ENCODE results near the gene PPDPF.

DNA sequence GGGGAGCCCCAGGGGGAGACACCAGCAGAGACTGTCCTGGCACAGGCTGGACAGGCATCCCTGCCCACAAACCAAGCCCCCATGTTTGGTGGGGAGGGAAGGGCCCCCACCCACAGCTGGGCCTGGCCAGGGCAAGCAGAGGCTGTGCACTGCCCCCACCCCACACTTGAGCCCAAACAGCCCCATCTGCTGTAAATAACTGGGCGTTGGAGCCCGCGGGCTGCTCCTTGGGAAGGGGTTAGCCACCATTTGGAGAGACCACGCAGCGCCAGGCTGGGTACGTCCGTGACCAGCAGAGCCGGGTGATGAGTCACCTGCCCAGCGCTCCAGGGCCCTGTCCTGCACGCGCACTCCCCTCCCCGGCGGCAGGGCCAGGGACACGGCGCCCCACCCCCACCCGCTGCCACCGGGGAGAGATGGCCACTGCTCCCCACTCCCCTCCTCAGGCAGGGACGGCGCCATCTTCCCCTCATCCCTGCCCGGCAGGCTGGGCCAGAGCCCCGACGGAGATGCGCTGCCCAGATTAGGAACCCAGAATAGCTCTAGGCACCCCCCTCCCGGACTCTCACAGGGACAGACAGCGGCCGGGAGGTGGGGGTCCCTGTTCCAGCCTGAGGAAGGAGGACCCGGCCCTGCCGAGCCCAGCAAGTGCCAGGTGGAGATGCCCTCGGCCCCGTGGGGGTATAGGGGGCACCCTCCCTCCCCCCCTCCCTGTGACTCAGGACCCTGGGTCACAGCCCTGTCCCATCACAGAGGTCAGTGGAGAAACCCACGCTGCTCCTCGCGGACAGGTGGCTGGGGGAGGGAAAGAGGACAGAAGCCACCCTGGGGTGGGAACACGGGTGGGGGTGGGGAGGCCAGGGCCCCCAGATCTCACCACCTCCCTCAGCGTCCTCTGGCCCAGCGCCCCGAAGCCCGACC is 754 bp downstream of the EEF1A2 start:
- RRBS: 3% methylated on average over 18 of the region's 38 CpGs

DNA sequence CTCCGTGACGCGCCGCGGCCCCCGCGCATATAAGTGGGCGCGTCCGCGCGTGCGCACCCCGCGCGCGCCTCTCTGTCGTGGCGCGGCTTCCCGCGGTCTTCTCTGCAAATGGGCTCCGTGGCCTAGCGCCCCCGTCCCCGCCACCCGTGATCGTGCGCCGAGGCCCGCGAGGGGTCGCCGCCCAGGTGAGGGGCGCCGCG is at the start of gene PPDPF:
Gene PPDPF, plus strand, starts transcription at position 56 of the 200 bp plus-strand sequence.
- RRBS: no CpG with 5 or more reads among the region's 37 CpGs

DNA sequence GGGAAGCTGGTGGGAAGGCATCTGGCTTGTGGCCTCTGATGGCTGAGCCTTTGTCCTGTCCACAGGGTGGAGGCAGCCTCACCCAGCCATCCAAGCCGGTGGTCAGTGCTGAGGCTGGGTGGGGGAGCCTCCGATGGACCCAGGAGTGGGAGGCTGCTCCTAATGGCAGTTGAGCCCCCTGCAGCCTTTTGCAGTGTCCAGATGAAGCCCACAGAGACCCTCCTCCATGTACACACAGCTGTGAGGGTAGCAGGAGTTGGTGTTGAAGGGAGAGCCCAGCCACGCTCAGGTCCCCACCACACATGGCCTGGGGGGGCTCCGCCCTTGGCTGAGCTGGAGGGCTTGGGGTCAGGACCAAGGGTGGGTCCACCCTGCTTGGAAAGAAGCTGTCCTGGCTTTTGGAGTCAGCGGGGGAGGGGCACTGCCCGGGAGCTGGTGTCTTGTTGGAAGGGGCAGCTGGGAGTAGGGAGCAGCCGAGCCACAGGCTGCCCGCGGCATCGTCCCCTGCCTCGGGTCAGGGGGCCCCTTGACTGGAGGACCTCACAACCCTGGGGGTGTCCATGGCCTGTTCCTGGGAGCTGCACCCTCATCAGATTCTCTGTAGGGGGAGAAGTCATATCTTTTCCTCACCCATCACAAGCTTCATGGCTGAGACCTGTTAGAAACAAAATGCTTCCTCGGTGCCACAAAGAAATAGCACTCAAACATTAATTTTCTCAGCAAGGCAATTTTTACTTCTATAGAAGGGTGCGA is 2.7 kb downstream of the PPDPF start:
- RRBS: no CpG with 5 or more reads among the region's 13 CpGs

DNA sequence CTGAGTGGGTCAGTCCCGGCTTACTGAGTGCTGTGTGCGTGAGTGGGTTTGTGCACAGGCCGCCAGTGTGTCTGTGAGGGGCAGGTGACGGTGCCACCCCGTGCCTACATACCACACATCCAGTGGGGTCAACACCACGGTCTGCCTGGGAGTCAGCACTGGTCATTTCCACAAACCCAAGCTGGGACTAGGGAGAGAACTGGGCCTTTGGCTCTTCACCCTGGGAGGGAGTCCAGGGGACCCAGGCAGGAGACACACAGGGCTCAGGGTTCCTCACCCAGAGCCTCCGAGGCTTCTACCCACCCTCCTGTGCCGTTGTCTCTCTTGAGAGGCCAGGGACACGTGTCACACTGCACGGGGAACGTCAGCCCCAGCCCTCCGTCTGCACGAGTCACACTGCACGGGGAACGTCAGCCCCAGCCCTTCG is 3.0 kb upstream of the PTK6 start:
- RRBS: no CpG with 5 or more reads among the region's 16 CpGs

GRCh38 chr20:63554328-63555080 is 545 bp downstream of the FNDC11 start:
- RRBS: 67% methylated on average over 8 of the region's 27 CpGs

DNA sequence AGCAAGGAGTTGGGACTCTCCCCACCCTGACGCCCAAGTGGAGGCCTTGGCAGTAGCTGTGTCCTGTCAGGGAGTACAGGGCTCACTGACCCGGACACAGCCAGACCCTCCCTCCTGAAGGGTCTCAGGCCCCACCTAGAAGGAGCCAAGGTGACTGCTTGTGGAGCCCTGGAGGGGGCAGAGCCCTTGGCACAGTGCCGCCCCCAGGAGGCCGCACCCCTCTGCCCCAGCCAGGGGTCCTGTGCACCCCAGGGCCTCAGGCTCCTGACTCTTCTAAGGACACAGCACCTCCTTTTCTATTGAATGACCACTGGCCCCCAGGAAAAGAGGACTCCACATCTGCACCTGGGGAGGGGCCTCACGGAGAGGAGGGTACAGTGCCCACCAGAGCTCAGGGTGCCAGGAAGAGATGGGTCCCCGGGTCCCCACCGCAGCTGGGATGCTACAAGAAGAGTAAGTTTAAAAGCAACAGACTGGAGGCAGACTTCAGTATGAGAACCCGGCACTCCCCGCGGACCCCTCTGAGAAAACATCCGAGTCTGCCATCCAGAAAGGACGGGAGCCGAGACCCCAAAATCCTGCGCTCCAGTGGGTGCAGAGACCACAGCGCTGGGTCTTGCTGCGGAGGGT is 567 bp downstream of the HELZ2 start:
- RRBS: 7% methylated on average over 3 of the region's 16 CpGs

- RRBS: no CpG with 5 or more reads among the region's 20 CpGs
These were observed 14.5 kb downstream of the GMEB2 start for GRCh38 chr20:63612258-63612876.

DNA sequence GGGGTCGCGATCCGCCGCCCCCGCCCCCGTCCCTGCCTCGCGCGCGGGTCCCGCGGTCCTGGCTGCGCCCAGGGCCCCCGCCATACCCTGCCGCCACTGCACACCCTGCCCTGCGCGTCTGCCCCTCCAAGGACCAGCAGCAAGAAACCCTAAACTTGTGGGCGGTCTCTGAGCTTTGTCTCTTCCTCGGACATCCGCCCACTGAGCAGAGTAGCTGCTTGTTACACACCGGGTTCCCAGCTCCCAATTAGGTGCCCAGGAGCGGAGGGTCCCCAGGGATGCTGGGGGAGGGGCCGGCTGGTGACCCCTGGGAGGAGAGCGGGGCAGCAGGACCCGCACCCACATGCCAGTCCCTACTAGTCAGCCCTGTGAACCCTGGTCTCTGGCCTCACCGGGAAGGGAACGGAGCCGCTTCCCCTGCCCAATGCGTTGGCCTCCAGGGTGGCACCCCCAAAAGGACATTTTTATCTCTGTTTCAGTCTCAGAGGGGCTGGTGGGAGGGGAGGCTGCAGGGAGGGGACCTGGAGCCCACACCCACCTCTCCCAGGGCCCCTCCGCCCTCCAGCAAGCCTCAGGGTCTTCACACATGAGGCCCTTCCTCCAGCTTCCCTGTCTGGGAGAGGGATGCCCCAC is 10.6 kb downstream of the STMN3 start:
- RRBS: 15% methylated on average over 5 of the region's 30 CpGs

GRCh38 chr20:63689398-63690683 is 6.6 kb upstream of the TNFRSF6B start:
- RRBS: 96% methylated on average over 11 of the region's 68 CpGs

GRCh38 chr20:63706020-63707194 is 1.4 kb downstream of the ARFRP1 start:
- RRBS: no CpG with 5 or more reads among the region's 34 CpGs

DNA sequence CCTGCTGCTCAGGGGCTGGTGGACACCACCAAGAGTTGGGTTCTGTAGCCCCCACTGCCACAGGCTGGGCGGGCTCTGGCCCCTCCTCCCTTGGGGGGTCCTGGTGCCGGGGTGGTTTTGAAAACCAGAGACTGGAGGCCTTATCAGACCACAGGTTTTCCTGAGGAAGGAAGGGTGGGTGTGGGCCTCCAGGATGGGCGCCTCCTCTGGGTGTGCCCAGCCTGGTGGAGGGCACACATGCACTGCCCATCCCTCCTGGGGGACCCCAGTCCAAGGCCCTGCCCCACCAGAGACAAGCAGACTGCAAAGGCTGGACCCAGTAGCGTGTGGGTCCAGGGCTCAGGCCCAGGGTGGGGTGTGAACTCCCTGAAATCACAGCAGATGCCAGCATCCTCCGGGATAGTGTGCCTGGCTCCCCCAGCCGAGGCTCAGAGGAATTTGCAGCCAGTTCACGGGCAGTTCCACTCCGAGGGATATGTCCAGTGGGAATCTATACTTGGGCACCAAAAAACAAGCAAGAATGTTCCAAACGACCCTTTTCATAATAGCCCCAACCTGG is 13.5 kb upstream of the ZBTB46 start:
- RRBS: no CpG with 5 or more reads among the region's 9 CpGs

GRCh38 chr20:63860256-63860932 is 904 bp upstream of the ABHD16B start:
- RRBS: no CpG with 5 or more reads among the region's 16 CpGs

DNA sequence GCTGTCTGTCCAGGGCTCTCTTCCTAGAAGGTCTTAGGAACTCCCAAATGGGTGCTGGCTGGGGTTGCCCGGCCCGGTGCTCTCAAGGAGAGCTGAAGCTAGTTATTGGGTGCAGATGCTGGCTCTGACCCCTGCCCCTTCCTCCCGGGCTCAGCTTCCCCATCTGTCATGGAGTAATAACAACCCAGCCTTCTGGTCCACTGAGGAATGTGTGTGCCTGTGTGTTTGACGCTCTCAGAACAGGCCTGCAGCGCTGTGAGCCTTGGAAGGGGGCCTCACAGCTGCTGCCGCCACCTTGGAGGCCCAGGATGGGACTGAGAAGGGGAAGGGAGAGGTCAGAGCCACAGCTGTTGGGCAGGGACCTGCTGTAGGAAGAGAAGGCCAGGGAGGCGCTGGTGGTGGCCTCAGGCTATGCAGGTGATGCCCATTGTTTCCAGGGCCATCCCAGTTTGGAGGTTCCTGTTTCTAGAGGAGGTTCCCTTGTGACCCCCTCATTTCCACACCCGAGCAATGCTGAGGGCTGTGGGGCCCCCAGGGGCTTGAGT is 13.8 kb downstream of the TPD52L2 start:
- RRBS: 83% methylated on average over 2 of the region's 8 CpGs

GRCh38 chr20:63917741-63918165 is 22.8 kb downstream of the DNAJC5 start:
- RRBS: no CpG with 5 or more reads among the region's 10 CpGs

GRCh38 chr20:63939466-63940128 is 16.6 kb downstream of the UCKL1 start:
- RRBS: no CpG with 5 or more reads among the region's 10 CpGs

DNA sequence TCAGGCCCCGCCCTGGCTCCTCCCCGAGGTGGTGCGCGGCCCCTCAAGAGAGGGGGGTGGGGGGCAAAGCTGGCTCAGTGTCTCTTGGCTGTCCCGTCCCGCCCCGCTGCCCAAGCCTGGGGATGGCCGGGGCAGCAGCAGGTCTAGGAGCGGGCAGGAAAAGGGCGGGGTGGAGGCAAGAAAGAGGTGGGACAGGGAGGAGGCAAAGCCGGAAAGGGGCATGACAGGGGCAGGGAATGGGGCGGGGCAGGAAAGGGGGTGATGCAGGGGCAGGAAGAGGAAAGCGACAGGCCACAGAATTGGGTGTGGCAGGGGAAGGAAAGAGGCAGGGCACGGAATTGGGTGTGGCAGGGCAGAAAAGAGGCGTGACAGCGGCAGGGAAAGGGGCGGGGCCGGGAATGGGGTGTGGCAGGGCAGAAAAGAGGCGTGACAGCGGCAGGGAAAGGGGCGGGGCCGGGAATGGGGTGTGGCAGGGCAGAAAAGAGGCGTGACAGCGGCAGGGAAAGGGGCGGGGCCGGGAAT is 14.5 kb downstream of the UCKL1 start:
- RRBS: 72% methylated on average over 2 of the region's 26 CpGs

GRCh38 chr20:63942198-63943248 is 13.7 kb downstream of the UCKL1 start:
- RRBS: 79% methylated on average over 3 of the region's 39 CpGs

GRCh38 chr20:63957647-63958147 is 1.5 kb upstream of the UCKL1 start:
- RRBS: no CpG with 5 or more reads among the region's 10 CpGs

DNA sequence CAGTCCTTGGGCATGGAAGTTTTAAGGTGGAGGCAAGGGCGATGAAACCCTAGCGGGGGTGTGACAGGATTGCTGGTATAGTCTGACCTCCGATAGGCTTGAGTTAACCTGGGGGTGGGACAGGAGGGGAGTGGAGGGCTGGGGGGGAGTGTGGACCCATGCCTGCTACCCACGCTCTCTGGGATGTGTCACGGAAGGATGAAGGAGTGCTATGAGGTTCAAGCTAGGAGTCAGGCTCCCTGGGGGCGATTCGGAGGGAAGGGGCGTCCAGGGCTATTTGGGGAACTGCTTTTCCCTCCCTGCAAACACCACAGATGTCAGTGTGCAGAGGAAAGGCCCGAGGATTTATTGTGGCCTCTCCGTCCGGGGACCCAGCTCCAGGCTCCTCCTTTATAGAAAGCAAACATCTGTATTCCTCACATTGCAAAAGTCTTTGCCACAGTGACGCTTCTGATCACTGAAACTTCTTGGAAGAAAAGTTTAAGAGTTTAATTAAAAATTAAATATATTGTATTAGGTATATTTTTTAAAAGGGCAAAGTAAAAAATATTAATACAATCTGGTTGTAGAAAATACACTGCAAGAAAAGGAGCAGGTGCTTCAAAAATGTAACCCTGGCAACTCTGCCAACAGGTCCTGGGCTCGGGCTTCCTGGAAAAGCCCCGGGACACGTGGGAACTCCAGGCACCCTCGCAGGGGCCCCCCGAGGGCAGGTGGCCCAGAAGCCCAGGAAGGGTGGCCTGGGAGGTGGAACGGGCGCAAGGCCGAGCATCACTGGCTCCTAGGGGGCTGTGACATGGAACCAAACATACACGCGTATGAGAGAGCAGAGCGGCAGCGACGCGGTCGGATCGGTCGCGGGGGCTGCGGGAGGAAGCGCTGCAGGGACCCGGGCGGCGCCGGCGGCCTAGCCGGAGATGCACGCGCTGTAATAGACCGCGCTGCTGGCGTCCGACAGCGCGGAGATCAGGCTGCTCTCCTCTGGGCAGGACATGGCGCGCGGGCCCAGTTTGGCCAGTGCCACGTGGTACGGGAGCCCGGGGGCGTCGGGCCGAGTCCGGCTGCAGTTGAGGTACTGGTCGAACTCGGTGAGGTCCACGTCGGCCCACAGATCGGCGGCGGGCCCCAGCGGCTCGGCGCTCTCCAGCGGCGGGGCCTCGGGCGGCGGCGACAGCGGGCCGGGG is 1.8 kb downstream of the SOX18 start:
- RRBS: no CpG with 5 or more reads among the region's 74 CpGs

- RRBS: no CpG with 5 or more reads among the region's 13 CpGs
These were observed 3.9 kb downstream of the TCEA2 start for GRCh38 chr20:64066719-64067386.